Ileum (tissue), 1 donor: ENCODE measurements around the gene C1GALT1.

DNA sequence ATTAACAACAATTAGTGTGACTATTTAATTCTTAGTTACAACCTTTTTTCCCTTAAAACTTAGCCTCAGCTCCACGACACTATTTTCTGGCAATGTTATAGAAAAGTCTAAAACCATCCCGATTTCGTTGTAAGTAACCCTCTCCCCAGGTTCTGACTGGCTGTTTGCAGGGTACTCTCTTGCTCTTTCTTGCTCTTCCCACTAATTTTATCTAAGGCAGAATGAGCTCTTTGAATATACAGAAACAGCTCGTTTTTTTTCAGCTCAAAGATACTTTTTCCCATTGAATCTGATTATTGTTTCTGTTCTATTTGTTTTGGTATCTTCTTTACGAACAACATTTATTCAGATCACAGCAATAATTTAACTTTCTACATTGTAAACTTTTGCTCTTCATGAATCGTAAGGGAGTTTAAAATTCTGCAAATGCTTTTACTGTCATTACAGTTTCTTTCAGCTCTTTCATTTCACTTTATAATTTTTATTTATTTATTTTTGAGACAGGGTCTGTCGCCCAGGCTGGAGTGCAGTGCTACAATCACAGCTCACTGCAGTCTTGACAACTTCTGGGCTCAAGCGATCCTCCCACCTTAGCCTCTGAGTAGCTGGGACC is 25.1 kb downstream of the CYTH3 start:
- PRO-cap = no peak

GRCh38 chr7:6260455-6261226 is 11.8 kb downstream of the CYTH3 start:
- PRO-cap = no peak

DNA sequence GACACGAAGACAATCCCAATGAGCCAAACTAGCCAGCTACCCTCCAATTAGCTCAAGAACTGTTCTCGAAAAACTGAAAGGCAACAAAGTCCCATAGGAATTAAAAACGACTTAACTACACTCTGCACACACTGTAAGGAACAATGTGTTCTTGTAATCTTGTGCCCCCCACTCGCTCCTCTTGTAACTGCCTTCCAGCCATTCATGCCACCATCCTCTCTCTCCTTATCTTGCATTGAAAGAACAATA is 3.0 kb downstream of the CYTH3 start:
- PRO-cap = no peak

- PRO-cap = no peak
These were observed 28.4 kb downstream of the DAGLB start for GRCh38 chr7:6419167-6419843.

DNA sequence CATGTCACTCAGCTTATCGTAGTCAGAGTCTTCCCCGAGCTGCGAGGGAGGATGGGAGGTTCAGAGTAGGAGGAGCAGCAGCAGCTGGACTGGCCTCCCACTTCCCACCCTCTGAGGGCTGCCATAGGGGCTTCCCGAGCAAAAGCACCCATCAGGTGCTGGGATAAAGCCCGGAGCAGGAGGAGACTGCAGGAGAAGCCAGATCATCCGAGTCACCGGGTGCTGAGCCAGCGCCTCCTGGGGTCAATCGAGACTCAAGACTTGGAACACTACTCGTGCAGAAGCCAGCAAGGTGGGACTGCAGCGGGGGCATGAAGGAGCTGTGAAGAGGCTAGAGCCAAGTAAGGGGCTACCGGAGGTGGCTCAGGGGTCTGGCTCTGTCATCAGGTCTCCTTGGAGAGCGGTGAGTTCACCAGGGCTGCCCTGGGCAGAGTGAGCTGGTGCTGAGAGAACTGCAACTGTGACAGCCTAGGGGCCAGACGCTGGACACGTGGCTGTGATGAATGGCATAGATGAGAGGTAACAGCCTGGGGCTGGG is 22.0 kb upstream of the KDELR2 start:
- PRO-cap = no peak

DNA sequence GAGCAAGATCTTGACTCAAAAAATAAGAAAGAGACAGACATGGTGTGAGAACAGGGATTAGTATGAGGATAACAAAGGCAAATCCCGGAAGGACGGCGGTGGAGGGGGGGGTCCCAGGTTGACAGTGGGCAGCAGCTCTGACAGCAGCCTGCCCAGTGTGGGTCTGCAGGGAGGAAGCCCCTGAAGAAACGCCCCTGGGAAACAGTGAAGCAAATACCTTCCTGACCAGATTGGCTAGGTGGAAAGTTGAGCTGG is 3.9 kb upstream of the ZNF853 start:
- PRO-cap = no peak

GRCh38 chr7:7182462-7183663 is at the start of gene C1GALT1:
TSS of gene C1GALT1 (plus strand) at chr7:7182544.
- PRO-cap = bidirectional peak, plus-strand start at chr7:7182551, minus-strand start at chr7:7182424; bidirectional peak, plus-strand start at chr7:7182891, minus-strand start at chr7:7182834; bidirectional peak, plus-strand start at chr7:7183249, minus-strand start at chr7:7183129

GRCh38 chr7:7719074-7719740 is 800 bp upstream of the RPA3 start:
- PRO-cap = no peak

- PRO-cap = unidirectional peak, plus-strand start at chr7:7785583
These were observed 66.8 kb upstream of the RPA3 start for GRCh38 chr7:7785130-7785730.

GRCh38 chr7:7919374-7919868 is 49.2 kb upstream of the GLCCI1 start:
- PRO-cap = no peak

DNA sequence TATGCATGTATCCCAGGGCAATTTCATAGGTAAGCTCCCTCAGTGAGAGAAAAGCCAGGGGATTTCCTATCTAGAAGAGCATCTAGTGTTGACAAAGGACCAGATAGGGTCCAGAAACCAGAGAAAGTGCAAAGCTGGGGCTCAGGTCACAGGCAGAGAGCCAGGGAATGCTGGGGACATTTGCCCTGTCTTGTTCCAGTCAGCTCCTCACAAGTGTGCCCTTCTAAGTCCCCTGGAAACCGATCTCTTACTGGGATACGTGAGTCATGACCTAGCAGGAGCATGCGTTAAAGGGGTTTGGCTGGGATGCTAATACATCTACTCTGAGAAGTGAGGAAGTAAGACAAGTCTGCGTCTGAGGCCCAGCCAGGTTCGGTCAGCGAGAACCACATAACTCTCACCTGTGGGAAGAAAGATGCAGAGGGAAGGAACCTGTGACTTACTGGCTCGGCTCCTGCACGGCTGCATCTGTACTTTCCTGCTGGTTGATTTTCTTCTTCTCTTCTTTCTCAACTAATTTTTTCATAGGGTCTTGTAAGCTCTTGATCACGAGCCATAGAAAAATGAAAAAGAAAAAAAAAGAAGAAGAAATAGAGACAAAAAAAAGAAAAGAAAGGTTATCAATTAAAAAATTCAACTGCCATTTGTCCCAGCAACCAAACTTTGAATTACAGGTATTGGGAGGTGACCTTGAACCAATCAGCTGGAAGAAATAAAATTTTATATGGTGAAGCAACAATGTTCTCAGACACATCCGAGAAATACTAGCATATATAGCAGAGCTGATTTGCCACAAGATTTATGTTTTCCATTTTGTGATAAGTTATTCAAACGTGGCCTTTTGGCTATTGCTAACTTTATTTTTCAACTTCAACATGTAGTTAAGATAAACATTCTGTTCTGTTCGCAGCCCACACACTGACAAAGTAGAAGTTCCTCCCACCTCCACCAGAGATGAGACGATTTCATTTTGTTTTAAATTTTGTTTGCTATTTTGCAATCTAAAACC is 118.2 kb downstream of the ICA1 start:
- PRO-cap = no peak

- PRO-cap = no peak
These were observed 49.4 kb downstream of the ICA1 start for GRCh38 chr7:8212587-8212956.

GRCh38 chr7:8442477-8443449 is 9.4 kb downstream of the NXPH1 start:
- PRO-cap = no peak

GRCh38 chr7:9863405-9863885 is 1076.5 kb downstream of the NDUFA4 start:
- PRO-cap = no peak

DNA sequence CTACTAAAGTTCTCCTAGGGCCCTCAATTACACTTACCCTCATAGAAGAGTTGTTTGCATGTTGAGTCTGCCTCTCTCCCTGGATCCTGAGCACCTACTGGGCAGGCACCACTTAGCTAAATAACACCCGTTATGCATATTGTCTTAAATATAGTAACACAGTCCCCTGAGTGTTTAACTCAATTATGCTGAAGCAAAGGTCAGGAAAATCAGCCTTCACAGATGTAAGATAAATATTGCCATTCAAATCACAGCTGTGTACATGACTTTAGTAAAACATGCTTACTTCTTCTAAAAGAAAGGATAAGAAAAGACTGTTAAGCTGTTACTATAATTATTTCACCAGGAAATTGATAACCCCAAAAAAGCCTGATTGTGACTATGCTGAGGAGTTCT is 700.2 kb downstream of the NDUFA4 start:
- PRO-cap = no peak

DNA sequence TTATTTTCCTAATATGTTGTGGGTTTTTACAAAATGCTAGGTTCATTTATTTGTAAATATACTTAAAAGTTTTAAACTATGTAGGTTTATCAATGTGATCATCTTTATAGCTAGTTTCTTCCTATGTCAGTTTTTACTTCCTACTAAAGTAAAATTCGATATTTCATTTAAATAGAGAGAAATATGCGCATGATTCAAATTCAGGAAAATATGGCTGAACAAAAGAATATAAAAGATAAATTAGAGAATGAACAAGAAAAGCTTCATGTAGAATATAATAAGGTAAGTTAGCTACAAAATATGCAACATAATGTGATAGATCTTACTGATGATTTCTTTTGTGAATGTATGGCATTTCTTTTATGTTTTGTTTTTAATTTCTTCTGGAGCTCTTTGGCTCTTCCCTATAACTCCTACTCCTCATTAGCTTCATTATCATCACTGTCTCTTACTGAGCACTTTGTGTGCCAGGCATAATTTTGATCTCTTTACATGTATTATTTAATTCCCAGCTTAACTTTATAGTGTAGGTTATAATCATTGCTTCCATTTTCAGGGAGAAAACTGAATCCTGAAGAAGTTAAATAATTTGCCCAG is 63.2 kb downstream of the PHF14 start:
- PRO-cap = no peak

DNA sequence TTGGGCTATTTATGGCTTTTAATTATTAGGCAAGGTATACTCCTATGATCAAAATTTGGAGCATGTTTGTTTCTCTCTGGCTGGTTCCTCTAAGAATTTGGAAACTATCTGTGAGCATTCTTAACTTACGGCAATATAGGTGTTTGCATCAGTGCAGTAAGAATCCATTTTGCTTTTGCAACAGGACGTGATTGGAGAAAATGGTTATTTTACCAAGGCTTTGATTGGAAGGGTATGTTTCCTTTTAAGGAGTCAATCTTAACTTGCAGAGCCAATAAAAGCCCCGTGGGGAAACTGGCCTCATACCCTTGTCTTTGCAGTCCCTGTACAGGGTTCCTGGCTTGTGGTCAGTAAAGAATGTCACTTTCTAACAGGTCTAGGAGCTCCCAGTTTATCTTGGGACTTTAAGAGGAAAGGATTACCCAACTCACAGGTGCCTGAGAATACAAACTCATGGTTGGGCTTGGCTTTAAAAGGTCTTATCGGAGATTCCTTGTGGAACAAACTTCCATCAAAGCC is 221.7 kb downstream of the PHF14 start:
- PRO-cap = no peak

DNA sequence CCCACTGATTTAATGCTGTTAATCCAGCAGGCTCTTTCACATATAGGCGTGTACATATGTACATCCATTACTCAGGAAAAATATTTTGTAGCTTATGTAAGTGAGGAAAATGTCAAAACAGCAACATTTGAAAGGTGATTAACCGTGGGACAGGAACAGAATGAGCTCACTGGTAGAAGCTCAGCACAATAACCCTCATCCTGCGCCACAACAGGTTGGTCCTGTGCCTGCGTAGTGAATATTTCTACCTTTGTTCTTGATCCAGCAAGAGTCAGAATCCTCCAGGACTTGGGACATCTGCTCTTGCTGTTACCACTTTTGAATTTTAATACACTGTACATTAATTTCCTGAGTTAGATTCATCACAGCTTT is 359.4 kb downstream of the THSD7A start:
- PRO-cap = no peak

DNA sequence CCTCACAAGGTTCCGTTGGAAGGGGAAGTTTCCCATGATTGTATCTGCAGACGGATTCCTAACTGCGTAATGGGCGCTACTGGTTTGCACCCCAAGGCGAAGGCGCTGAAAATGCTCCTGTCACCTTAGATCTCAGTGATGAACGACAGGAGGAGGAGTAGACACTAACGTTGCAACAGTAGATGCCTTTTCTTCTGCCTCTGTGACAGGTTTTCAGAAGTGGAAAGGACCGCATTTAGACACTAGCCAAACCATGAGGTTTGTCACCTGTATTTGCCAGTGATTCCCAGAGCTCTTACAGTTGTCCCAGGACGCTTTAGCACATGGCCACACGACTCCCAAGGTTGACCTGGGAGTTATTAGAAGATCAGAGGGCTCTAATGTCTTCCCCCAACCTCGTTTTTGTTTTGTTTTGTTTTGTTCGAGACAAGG is 508 bp upstream of the VWDE start:
- PRO-cap = no peak

DNA sequence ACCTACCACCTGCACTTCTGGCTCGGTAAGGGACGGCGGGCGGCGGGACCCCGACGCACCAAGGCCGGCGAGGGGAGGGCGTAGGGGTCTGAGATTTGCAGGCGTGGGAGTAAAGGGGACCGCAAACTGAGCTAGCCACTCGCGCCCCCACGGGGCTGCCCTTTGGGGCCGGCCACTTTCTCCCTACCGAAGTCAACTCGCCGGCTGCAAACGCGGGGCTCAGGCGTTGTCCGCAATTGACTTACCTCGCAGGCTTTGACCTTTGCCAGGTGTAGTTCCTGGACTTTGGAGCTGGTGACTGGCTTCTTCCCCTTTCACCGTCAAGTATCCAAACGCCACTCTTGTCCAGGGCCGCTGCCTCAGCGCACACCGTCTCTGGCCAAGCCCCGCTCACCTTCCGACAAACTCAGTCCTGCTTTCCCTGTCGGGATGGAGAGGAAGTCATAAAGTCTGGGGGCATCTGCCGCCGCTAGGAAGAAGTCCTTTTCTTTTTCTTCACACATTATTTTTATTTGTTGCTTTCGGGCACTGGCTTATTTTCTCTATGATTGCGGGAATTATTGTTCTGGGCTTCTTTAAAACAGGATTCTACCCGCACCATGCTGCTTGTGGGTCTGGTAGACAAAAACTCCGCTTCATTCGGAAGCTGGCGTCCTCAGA is 571 bp downstream of the SCIN start:
- PRO-cap = bidirectional peak, plus-strand start at position 338 of the sequence, minus-strand start at position 238 of the sequence